ENCODE data around the gene LRRFIP1.

- PRO-cap = no peak
Measured at GRCh38 chr2:237550920-237551659, 15.3 kb upstream of the PRLH start.

GRCh38 chr2:237601420-237602317 lies 11.1 kb upstream of the RAB17 start:
- PRO-cap = no peak

- PRO-cap = bidirectional peak, plus-strand start at chr2:237627595, minus-strand start at chr2:237627537
Measured at GRCh38 chr2:237627313-237628433, at the start of gene LRRFIP1. Gene LRRFIP1, plus strand, starts transcription at chr2:237627587.

GRCh38 chr2:237676303-237676696 lies 48.9 kb downstream of the LRRFIP1 start:
- PRO-cap = no peak

- PRO-cap = no peak
Measured at GRCh38 chr2:237724225-237724674, 74.3 kb upstream of the RBM44 start.

DNA sequence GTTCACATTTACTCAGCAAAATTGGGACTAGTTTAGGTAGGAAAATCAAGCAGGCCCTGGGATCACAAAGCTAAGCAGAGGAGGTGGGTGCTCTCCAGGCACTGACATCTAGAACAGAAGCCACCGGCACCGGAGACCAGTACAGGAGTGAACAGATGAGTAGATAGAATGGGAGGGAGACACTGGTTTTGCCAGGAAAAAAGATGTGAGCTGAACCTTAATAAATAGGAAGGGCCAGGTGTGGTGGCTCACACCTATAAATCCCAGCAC lies 68.2 kb upstream of the RBM44 start:
- PRO-cap = no peak

DNA sequence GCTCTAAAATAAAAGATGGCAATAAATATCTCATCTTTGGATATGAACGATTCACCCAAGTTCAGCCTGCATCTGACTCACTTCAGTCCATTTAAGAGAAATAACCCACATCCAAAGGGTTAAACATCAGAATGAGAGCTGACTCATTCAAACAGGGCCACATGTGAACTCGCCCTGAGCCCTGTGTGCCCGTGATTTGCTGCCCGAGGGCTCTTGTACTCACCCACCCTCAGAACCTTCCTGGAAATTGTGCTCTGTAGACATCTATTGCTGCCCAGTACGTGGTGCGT lies 67.0 kb upstream of the RBM44 start:
- PRO-cap = unidirectional peak, plus-strand start at position 194 of the sequence

- PRO-cap = no peak
Measured at GRCh38 chr2:237763834-237764333, 34.7 kb upstream of the RBM44 start.

DNA sequence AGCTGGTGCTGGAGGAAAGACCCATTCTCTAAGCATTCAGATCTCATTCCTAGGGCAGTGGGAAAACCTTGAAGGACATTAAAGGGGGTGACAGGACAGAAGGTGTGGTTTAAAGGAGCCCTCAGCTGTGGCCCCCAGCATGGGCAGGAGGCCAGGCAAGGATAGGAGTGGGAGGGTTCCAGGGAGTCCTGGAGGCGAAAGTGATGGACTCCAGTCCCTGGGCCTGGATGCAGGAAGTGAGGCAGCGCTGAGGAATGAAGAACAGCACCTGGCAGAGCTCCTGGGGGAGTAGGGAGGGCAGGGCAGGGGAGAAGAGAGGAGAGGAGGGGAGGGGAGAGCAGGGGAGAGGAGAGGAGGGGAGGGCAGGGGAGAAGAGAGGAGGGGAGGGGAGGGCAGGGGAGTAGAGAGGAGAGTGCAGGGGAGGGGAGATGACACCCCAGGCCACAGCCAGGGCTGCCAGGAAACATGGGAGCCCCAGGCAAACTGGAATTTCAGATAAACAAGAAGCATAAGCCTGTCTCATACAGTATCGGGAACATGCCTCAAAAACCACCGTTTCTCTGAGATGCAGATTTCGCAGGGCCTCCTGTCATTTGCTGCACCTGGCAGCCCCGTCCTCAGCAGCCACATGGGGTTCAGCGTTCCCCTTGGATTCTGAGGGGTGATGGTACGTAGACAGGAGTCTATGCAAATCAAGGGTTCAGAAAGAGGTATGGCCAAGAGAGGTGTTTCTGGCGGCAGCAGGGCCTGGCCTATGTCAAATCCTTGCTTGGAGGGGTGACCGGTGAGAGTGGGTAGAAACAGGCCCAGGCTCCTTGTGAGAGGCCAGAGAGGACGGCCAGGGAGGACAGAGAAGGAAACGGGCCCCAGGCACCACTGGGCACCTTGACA lies 5.8 kb downstream of the RAMP1 start:
- PRO-cap = no peak

DNA sequence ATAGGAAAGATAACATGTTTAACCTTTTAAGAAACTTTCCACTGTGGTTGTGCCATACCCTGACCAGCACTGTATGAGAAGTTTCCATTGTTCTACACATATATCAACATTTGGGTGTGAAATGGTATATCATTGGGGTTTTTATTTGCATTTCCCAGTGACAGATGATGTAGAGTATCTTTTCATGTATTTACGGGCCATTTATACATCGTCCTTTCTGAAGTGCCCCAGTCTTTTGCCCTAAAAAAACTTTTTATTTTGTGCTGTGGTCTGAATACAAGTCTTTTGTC lies 31.8 kb downstream of the UBE2F start:
- PRO-cap = no peak

DNA sequence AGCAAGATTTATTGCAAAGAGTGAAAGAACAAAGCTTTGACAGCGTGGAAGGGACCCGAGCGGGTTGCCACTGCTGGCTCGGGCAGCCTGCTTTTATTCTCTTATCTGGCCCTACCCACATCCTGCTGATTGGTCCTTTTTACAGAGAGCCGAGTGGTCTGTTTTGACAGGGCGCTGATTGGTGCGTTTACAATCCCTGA lies 3.4 kb upstream of the SCLY start:
- PRO-cap = no peak

DNA sequence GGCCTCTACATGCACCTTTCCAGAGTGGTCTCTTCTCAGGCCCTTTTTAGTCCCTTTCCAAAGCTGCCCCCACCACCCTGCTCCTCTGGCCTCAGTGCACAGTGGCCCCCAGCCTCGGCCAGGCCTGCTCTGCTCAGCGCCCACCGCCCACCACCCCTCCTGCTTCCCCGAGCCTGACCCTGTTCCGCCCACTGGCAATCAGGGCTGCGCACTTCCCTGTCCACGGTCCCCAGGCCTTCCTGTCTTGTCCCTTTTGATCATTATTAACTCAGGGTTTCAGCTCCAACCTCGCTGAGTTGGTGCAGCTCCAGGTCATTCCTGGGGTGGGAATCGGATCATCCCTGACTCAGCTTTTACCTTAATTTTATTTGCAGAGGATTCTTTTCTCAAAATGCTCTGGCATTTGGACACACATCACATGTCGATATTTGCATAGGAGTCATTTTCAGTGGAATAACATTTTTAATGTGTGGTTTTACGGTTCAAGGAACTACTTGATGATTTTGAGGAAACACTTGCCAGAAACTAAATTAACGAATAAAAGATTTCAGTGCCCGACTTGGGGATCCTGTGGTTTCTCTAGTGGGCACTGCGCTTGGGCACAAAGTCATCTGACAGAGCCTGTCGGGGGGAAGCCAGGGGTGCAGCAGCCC lies 1.2 kb upstream of the ESPNL start:
- PRO-cap = no peak

- PRO-cap = no peak
Measured at GRCh38 chr2:238141861-238142306, 3.4 kb downstream of the KLHL30 start.

GRCh38 chr2:238174596-238175334 lies 16.0 kb downstream of the ERFE start:
- PRO-cap = no peak

- PRO-cap = unidirectional peak, plus-strand start at chr2:238239261
Measured at GRCh38 chr2:238238775-238239542, 879 bp downstream of the HES6 start.

- PRO-cap = no peak
Measured at GRCh38 chr2:238389806-238390319, 36.9 kb upstream of the ASB1 start.

- PRO-cap = no peak
Measured at GRCh38 chr2:238454424-238454853, 27.7 kb downstream of the ASB1 start.

GRCh38 chr2:238596659-238597026 lies 169.9 kb downstream of the ASB1 start:
- PRO-cap = no peak

- PRO-cap = no peak
Measured at GRCh38 chr2:238696346-238696779, 151.5 kb upstream of the TWIST2 start.

DNA sequence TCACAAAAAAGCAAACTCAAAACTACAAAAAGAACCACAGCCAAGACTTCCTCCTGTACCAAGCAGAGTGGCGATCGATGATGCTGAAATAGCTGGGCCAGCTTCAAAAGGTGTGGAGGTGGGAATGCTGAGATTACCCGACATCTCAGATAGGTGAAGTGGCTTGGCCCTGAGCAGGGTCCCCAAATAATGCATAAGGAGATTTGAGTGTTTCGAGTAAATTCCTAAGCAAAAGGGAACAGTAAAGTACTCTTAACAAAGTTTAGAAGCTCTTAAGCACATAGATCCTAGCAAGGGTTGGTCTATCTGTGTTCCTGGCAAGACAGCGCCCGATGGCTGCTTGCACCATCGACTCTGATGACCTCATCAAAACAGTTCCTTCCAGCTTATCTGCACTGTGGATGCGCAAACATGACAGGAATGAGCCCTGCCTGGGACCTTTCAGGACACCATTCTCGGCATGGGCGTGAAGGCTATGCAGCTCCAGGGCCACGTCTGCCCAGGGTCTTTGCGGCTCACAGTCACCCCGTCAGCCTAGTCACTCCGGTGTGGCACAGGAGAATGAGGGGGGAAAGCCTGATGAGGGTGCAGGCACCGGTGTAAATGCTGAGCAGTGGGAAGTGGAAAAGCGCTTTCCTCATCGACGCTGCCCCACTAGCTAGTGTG lies 147.9 kb upstream of the TWIST2 start:
- PRO-cap = no peak